ENCODE data around the genes GATAD2B, DENND4B and RAB13.

DNA sequence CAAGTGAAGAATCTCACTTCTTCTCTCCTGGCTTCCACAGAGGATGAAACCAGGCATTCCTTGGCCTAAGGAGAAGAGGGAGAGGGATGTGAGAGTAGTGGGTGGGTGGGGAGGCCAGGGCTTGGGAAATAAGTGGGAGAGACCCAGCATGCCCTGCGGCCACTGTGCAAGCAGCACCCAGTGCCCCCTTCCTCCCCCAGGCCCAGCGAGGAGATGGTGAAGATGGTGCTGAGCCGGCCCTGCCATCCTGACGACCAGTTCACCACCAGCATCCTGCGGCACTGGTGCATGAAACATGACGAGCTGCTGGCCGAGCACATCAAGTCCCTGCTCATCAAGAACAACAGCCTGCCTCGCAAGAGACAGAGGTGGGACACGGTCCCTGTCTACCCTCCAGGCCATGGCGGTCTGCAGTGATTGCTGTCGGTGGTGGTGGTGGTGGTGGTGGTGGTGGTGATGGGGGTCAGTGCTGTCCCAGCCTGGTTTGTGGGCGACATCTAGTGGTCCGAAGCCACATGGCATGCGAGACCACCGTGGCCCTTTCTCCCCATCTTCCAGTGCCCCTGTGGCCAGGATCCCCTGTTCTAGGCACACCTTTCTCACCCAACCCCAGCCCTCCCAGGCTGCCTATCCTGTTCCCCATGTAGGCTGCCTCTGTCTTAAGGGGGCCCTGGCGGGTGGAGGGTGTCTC lies 3.5 kb upstream of the SLC27A3 start:
- PRO-cap, result no peak
- RAMPAGE, long total RNA, result no peak

GRCh38 chr1:153802585-153802913 lies 27.3 kb downstream of the SLC27A3 start:
- PRO-cap, result no peak
- RAMPAGE, long total RNA, result no peak

DNA sequence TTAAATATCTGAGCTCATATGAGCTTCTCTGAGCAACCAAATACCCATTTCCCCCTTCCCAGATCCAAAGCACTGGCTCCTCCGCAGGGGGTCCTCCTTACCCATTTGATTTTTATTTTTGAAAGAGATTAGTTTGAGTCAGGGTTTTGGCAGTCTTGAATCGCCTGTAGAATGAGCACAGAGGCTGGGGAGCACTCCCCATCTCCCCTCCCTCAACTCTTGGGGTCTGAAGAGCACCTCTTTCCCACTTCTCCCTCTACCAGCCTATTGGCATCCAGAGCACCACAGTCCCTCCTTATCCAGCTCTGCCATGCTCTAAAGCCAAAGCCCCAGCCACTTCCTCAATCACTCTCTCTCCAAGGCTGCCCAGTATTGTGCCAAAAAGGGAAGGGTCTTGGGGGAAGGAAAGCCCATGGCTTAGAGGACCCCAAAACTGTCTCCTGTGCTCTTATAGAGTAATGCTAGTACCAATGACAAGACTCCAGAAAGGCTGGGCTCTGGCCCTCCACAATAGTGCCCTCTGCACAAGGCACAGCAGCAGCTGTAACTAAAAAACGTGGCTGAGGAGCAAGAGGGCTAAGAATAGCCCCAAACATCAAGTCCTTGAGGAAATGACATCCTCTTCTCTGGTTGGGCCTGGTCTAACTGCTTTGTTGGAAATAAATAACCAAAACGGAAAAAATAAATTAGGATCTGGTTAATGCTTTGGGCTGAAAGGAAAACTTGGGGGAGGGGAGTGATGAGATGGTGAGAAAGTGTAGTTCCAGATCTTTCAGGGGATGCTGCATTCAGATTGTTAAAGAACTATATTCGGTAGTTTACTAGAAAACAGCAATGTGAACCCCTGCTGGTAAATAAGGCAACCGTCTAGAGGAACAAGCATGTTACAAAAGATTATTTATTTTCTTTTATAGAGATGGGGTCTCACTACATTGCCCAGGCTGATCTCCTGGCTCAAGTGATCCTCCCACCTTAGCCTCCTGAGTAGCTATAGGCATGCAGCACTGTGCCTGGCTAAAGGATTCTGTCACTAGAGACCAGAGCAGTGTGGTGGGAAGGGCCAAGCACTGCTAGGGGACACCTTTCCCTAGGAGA lies 28.5 kb downstream of the SLC27A3 start:
- PRO-cap, result bidirectional peak, plus-strand start at position 689 of the sequence, minus-strand start at position 556 of the sequence
- RAMPAGE, long total RNA, result no peak

GRCh38 chr1:153805817-153806072 lies 30.5 kb downstream of the SLC27A3 start:
- PRO-cap, result no peak
- RAMPAGE, long total RNA, result no peak

DNA sequence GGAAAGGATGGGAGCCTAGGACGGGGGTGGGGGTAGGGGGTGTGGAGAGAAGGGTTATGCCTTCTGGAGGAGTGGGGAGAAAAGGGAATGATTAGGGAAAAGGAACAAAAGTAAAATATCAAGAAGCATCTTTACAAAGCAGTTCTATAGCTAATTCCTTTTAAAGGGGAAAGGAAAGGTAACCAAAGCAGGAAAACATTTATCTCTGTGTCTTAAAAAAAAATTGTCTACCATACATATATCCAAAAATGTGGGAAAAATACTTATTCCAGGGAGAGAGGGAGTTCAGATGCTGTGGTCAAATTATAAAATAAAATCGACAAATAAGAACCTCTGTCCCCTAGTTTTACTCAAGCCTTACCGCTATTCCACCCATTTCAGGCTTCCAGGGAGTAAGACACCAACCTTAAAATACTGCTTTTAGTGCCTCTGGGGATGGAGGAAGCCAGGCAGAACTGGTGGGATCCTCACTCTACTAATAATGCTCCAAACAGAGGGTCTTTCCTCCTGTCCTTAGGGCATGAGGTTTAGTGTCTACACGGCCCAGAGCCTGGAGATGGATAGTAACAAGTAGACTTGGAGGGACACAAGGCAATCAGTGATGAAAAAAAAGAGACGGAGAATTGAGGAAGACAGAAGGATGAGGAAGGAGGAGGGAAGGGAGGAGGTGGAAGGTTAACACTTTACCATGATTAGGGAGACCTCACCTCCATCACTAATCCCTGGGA lies 31.7 kb downstream of the SLC27A3 start:
- PRO-cap, result no peak
- RAMPAGE, long total RNA, result no peak

DNA sequence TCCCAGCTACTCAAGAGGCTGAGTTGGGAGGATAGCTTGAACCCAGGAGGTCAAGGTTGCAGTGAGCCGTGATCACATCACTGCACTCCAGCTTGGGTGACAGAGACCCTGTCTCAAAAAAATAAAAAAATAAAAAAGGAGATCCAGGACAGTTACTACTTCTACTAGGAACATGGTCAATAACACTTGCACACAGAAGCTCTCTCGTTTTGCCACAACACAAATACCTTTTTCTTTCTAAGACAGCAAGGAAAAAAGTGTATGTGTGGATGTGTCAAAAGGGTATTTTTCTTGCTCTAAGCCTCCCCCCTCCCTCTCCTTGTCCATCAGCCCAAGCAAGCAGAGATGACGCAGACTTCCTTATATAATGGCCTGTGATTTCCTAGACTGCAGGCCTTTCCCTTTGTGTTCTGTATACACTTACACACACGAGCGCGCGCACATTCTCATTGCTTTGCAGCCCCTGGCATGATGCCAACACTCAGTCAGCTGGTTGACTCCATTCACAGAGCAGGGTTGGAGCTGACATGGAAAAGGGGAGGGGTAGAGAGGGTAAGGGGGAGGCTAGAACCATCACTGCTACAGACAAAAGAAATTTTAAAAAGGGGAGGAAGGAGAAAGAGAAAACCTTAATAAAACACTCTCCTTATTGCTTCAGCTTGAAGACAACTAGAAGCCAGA lies 41.9 kb downstream of the GATAD2B start:
- PRO-cap, result no peak
- RAMPAGE, long total RNA, result no peak

- PRO-cap, result no peak
- RAMPAGE, long total RNA, result no peak
Measured at GRCh38 chr1:153902463-153902888, 20.3 kb downstream of the GATAD2B start.

DNA sequence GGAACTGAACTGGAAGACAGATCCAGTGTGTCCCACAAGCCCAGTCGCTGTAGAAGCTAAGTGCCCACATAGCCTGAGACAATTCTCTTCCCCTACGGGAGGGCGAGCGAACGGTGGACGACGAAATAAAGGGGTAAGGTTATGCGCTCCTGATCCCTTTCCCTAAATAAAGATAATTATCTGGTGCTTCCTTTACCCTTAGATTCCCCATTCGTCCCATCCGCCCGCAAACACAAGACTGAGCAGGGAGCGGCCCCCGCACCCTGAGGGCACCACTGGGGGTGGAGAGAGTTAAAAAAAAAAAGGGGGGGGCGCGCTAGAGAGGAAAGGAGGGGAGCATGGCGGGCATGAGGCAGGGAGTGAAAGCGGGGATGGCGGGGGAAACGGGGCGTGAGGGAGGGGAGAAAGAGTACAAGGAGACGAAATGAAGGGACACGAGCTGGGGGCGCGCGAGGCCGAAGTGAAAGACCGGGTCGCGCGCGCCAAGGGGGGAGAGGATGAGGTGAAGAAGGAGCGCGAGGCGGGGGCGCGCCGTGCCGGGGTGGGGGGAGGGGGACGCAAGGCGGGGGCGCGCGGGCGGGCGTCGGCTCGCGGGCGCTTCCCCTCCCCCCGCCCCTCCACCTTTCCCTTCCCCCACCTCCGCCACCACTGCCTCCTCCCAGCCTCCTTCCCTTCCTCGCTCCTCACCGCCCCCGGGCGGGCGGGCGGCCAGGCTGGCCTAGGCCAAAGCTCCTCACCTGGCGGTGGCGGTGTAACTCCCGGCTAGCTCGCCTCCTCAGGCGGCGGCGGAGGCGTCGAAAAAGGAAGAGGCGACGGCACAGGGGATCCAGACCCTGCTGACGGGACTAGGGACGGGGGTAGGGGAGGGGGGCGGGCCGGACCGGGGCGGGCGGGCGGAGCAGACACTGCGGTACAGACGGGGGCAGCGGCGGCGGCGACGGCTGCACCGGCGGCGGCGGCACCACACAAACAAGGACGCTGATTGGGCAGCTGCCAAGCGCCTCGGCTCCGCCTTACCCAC lies at the start of gene GATAD2B:
GATAD2B (minus strand) TSS at position 977 of the 1,021 bp plus-strand sequence.
- PRO-cap, result bidirectional peak, plus-strand start outside the sequence, minus-strand start at position 977 of the sequence
- RAMPAGE, long total RNA, result no peak

DNA sequence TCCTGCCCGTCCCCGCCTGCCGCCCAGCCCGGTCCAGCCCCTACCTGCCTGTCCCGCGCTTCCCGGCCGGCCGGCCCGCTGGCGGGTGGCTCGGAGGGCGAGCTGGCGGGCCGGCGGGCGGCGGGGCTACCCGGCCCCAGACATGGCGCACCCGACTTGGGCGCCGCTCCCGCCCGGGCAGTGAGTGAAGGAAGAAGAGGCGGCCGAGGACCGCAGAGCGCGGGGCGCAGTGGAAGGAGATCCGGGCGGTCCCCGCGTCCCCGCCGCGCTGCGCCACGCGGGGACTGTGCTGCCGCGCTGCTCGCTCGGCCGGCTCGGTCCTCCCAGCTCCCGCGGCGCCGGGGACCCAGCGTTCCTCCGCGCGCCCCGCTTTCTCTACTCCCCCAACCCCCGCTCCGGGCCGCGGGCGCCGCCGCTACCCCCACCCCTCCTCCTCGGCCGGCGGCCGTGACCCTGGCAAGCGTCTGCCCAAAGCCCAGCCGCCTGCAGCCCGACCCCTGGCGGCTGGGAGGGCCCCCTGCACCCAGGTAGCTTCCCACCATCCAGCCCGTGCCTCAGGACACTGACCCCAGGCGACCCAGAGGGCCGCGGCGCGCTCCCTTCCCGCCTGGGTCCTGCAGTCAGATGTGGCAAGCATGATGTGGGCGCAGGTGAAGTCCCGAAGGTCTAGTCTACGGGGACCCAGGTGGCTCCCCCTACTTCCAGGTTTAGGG lies at the start of gene DENND4B:
DENND4B (minus strand) TSS at position 466 of the 713 bp plus-strand sequence.
- PRO-cap, result unidirectional peak, minus-strand start at position 436 of the sequence
- RAMPAGE, long total RNA, result no peak

- PRO-cap, result no peak
- RAMPAGE, long total RNA, result no peak
Measured at GRCh38 chr1:153953814-153954419, 4.5 kb downstream of the CRTC2 start.

DNA sequence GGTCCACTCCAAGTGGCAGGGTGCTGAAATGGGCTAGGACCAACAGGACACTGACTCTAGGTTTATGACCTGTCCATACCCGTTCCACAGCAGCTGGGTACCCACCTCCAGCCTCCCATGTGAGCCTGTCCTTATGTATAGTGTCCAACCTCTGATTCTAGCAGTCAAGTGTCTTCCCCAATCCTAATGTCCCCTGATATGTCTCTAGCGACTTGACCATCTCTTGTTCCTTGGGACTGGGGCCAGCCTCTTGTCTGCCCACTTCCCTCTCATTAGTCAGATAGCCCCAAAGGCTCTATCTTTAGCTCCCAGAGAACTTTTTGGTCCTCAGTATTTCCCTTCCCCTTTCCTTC lies 1.2 kb upstream of the CRTC2 start:
- PRO-cap, result no peak
- RAMPAGE, long total RNA, result no peak

DNA sequence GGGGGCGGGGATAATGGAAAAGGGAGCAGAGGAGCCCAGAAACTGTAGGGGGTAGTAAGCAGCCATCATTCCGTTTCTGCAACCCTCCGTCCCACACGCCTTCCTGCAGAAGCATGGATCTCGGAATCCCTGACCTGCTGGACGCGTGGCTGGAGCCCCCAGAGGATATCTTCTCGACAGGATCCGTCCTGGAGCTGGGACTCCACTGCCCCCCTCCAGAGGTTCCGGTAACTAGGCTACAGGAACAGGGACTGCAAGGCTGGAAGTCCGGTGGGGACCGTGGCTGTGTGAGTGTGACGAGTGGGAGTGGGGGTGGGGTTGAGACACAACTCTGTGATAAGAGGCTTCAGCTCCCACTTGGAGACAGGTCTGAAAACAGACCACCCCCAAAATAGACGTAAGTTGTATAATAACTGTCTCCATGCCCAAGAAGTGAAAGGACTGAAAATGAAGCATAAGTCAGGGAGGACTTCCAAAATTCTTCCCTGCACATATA lies 759 bp downstream of the CREB3L4 start:
- PRO-cap, result no peak
- RAMPAGE, long total RNA, result no peak

- PRO-cap, result no peak
- RAMPAGE, long total RNA, result no peak
Measured at GRCh38 chr1:153978230-153979005, 944 bp upstream of the JTB start.

DNA sequence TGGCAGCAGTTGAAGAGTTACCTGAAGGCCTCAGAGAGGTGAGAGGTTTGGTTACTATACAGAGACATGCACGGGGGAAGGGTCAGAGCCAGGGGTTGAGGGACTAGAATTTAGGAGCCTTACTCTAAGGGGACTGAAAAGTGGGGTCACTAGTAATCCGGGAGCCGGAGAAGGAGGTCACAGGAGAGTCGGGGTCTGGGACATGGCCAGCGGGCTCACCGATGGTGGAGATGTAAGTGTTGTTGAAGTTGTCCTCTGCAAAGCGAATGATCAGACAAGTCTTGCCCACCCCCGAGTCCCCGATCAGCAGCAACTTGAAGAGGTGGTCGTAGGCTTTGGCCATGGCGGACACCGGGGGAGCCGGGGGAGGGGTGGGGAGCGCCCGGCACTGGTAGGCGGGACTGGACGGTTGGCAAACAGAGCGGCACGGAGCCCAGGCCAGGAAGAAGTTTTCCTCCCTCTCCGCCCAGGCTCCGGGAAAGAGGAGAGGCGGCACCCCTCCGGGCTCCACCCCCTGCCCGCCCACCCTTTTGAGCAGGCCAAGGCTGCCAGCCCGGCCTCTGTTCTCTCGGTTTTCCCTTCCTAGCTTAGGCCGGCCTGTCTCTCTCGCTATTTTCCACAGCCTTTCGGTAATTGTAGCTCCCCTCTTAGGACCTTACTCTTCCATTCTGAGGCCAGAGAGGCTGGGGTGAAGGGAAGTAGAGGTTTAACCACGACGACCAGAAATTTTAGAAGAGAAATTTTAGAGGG lies at the start of gene RAB13:
RAB13 (minus strand) TSS at position 446 of the 750 bp plus-strand sequence.
- PRO-cap, result bidirectional peak, plus-strand start at position 571 of the sequence, minus-strand start at position 453 of the sequence
- RAMPAGE, long total RNA, result start-site peak on the minus strand centred at position 405 of the sequence, 127 bp wide, 1,711 and 1,162 reads in 2 replicates

DNA sequence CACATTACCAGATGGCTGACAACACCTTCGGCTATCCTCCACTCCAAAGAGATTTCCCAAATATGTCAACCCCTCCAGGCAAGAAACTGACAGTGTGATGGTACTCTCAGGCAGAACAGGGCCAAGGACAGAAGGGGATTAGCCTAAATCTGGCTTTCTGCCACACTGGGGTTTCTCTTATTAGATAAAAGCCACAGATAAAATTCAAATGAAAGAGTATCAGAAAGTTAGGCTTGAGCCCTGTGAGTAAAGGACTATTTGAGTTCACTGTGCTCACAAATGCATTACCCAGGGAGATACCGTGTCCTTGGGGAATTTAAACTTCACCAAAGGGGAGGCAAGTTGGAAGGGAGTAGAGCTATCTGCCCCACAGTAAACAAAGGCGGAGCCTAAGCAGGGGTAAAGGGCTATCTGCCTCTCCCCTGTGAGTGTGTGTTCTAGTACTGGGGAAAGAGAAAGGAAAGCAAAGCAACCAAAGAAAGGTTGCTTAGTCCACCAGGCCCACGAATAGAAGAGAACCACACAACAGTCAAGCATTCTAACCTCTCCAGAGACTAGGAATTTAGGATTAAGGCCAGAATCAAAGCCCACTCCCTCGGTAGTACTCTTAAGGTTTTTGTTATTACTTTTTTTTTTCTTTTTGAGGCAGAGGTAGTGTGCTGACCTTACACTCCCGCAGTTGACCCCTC lies 12.8 kb downstream of the TPM3 start:
- PRO-cap, result no peak
- RAMPAGE, long total RNA, result no peak

GRCh38 chr1:154221015-154222244 lies 675 bp downstream of the UBAP2L start:
- PRO-cap, result bidirectional peak, plus-strand start at chr1:154221343, minus-strand start at chr1:154221246; bidirectional peak, plus-strand start at chr1:154221425, minus-strand start at chr1:154221462; bidirectional peak, plus-strand start at chr1:154221587, minus-strand start at chr1:154221552
- RAMPAGE, long total RNA, result start-site peak on the plus strand at chr1:154221332-154221368, 48 and 28 reads in 2 replicates

DNA sequence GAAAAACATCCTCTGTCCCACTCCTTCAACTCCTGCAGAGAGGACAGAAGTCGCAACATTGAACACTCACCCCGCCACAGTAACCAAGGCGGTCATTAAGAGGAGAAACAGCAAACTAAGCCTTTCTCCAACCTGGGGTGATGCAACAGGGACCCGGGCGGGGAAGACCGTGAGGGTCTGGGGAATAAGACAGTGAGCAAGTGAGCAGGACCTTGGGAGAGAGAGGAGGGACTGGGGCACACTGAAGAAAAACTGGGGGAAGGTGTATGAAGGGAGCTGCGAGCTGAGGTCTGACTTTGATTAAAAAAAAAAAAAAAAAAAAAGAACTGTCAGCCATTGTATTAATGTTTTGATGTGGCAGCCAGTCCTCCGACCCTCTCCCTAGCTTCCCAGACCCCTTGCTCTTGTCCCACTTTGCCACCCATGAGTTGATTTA lies 438 bp downstream of the HAX1 start:
- PRO-cap, result no peak
- RAMPAGE, long total RNA, result no peak

DNA sequence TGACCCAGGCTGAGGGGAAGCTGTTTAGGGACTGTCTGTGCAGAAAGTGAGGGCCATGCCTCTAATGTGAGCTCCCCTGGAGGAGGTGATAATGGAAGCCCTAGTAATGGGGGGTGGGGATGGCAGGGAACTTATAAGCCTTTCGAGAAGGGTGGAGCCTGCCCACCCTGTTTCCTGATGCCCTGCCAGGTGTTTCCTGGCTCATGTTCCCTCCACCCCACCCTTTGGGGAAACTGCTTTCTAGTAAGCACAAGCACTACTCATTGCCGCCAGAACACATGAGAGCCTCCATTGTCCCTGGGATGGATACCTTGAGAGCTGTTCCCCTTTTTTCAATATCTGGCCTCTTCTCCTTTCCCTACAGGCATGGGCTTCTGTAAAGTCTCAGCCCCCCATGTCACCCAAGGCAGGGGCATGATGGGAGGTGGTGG lies 2.2 kb downstream of the ATP8B2 start:
- PRO-cap, result no peak
- RAMPAGE, long total RNA, result no peak

- PRO-cap, result no peak
- RAMPAGE, long total RNA, result no peak
Measured at GRCh38 chr1:154349071-154349516, 23.8 kb downstream of the ATP8B2 start.

- PRO-cap, result bidirectional peak, plus-strand start at chr1:154353137, minus-strand start at chr1:154353011; unidirectional peak, minus-strand start at chr1:154353190; unidirectional peak, minus-strand start at chr1:154353340
- RAMPAGE, long total RNA, result no peak
Measured at GRCh38 chr1:154352573-154353493, 27.5 kb downstream of the ATP8B2 start.